HepG2 (cell line): ENCODE results near the genes DMRTB1, DIO1, CDCP2 and CYB5RL.

- RRBS, 2 experiments = 100% methylated on average over 1 of the region's 9 CpGs; no CpG with 5 or more reads in 1 of the 2 experiments
CAGE:
- cytosol, long polyA minus RNA = no peak
- cytosol, long polyA plus RNA = no peak
- long polyA plus RNA = no peak
- nucleus, long polyA minus RNA = no peak
- nucleus, long polyA plus RNA = no peak
These were observed 2.0 kb downstream of the ECHDC2 start for GRCh38 chr1:52919150-52920382.

DNA sequence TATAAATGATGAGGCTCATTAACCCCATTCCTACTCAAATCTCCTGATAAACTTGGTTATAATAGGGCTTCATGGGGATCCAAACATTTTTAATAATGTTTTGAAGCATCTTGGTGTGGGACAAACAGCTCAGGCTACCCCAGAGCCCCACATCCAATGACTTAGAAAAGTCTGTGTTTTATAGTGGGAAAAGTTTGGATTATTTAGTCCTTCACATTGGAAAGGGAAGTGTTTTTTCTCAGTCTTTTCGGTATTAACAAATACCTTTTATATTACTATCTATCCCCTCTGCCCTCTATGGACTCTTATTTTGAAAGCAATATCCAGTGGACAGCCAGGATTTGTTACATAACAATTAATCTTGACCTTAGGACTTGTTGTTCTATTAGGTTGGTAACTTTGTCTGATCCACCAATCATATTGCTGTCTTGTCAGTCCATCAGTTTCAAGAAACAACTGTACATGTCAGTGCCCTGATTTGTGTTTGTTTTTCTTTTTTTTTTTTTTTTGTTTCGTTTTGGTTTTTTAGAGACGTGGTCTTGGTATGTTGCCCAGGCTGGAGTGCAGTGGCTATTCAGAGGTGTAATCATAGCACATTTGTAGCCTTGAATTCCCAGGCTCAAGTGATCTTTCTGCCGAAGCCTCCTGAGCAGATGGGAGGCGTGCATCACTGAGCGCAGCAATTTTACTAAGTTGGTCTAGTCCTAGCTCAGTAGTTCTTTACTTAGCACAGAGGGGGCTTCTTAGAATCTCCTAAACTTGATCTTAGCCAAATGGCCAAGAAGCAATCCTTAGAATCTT lies 1.6 kb upstream of the SCP2 start:
- RRBS, 2 experiments = no CpG with 5 or more reads among the region's 6 CpGs
CAGE:
- cytosol, long polyA minus RNA = no peak
- cytosol, long polyA plus RNA = no peak
- long polyA plus RNA = no peak
- nucleus, long polyA minus RNA = no peak
- nucleus, long polyA plus RNA = no peak

- RRBS, 2 experiments = no CpG with 5 or more reads among the region's 2 CpGs
CAGE:
- cytosol, long polyA minus RNA = no peak
- cytosol, long polyA plus RNA = no peak
- long polyA plus RNA = no peak
- nucleus, long polyA minus RNA = no peak
- nucleus, long polyA plus RNA = no peak
These were observed 37.0 kb upstream of the PODN start for GRCh38 chr1:53024949-53025469.

DNA sequence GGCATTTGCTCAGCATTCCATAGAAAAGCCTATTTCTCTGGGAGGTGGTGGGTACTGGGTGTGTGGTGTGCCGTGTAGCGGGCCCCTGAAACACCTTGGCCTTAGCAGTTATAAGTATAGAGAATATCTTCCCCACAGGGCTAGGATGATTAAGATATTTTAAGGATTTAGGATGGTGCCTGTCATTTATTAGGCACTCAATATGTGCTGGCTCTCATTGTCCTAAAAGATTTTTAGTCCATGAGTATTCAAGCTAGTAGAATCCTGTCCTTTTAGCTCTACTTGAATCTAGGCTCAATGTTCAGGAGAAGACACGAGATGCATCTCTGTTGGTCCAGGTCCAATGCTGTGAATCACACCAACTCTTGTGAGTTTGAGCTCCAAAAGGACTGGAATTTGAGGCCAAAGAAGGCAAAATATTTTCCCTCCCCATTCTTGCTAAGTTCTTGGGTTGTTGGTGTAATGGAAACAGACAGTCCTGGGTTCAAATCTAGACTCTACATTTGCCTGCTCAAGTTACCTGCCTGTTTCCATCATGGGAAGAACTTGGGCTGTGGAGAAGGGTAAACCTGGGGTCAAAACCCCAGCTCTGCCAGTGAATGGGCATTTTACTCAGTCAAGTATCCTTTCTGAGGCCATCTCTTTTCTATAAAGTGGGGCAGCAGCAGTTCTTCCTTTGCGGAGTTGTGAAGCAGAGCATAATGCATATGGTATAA lies 1.4 kb upstream of the PODN start:
- RRBS, 2 experiments = no CpG with 5 or more reads among the region's 4 CpGs
CAGE:
- cytosol, long polyA minus RNA = no peak
- cytosol, long polyA plus RNA = no peak
- long polyA plus RNA = no peak
- nucleus, long polyA minus RNA = no peak
- nucleus, long polyA plus RNA = no peak

GRCh38 chr1:53090420-53091287 lies 28.6 kb downstream of the PODN start:
- RRBS, 2 experiments = 60 to 68% methylated on average over 7 of the region's 32 CpGs
CAGE:
- cytosol, long polyA minus RNA = no peak
- cytosol, long polyA plus RNA = no peak
- long polyA plus RNA = no peak
- nucleus, long polyA minus RNA = no peak
- nucleus, long polyA plus RNA = no peak

- RRBS, 2 experiments = no CpG with 5 or more reads among the region's 15 CpGs
CAGE:
- cytosol, long polyA minus RNA = no peak
- cytosol, long polyA plus RNA = no peak
- long polyA plus RNA = no peak
- nucleus, long polyA minus RNA = no peak
- nucleus, long polyA plus RNA = no peak
These were observed 20.9 kb downstream of the SLC1A7 start for GRCh38 chr1:53121483-53122082.

GRCh38 chr1:53135256-53135712 lies 7.2 kb downstream of the SLC1A7 start:
- RRBS, 2 experiments = no CpG with 5 or more reads among the region's 12 CpGs
CAGE:
- cytosol, long polyA minus RNA = no peak
- cytosol, long polyA plus RNA = no peak
- long polyA plus RNA = no peak
- nucleus, long polyA minus RNA = no peak
- nucleus, long polyA plus RNA = no peak

DNA sequence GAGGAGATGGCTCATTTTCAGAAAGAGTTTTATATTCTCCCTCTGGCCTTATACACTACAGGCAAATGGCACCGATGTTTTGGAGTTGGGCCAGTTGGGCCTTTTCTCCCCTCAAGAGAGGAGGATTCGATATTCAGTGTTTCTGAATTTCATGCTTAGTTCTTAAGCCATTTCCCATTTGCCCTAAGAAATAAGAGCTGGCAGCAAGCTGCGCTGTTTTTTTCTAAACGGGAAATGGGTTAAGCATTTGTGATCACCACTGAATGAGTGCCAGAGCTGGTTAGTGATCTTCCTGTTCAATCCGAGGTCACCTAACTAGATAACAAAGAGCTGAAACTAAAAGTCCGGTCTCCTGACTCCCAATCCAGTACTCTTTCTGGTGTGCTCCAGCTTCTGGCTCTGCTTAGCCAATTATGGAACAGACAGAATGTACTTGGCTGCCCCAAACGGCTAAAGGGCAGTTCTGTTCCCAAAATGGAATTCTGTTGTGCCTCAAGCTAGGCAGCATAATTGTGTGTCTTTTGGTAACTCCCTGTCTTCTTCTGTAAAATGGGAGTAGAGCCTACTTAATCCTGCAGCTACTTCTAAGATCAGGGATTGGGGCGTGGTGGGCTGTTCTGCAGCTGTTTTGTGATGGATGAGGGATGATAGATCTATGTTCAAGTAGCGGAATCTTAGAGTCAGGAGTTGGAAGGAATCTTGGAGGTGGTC lies 1.1 kb upstream of the CPT2 start:
- RRBS, 2 experiments = no CpG with 5 or more reads among the region's 9 CpGs
CAGE:
- cytosol, long polyA minus RNA = no peak
- cytosol, long polyA plus RNA = no peak
- long polyA plus RNA = no peak
- nucleus, long polyA minus RNA = no peak
- nucleus, long polyA plus RNA = no peak

GRCh38 chr1:53213013-53213922 lies 7.2 kb downstream of the CZIB start:
- RRBS, 2 experiments = no CpG with 5 or more reads among the region's 11 CpGs
CAGE:
- cytosol, long polyA minus RNA = no peak
- cytosol, long polyA plus RNA = no peak
- long polyA plus RNA = no peak
- nucleus, long polyA minus RNA = no peak
- nucleus, long polyA plus RNA = no peak

GRCh38 chr1:53325920-53326386 lies 1.9 kb downstream of the LRP8 start:
- RRBS, 2 experiments = 9 to 21% methylated on average over 15 to 18 of the region's 36 CpGs
CAGE:
- cytosol, long polyA minus RNA = no peak
- cytosol, long polyA plus RNA = no peak
- long polyA plus RNA = no peak
- nucleus, long polyA minus RNA = no peak
- nucleus, long polyA plus RNA = no peak

DNA sequence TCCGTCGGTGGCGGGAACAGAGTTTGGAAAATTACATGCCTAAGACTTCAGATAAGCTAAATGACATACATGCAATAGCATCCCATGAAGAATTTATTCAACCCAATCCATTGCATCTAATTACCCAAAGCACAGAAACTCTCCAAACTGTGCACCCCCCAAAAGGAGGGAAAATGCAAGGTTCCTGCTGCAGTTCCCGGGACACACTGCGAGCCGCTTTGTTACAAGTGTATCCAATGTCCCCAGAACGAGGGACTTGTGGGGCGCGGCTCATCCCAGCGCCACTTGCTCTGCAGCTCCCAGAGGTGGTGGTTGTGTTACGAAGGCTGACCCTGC lies at the start of gene DMRTB1:
DMRTB1 (plus strand) TSS at position 284 of the 336 bp plus-strand sequence.
- RRBS, 2 experiments = no CpG with 5 or more reads among the region's 11 CpGs
CAGE:
- cytosol, long polyA minus RNA = no peak
- cytosol, long polyA plus RNA = no peak
- long polyA plus RNA = no peak
- nucleus, long polyA minus RNA = no peak
- nucleus, long polyA plus RNA = no peak

- RRBS, 2 experiments = no CpG with 5 or more reads among the region's 9 CpGs
CAGE:
- cytosol, long polyA minus RNA = no peak
- cytosol, long polyA plus RNA = no peak
- long polyA plus RNA = no peak
- nucleus, long polyA minus RNA = no peak
- nucleus, long polyA plus RNA = no peak
These were observed 57.0 kb downstream of the GLIS1 start for GRCh38 chr1:53682020-53682287.

- RRBS, 2 experiments = no CpG with 5 or more reads among the region's 13 CpGs
CAGE:
- cytosol, long polyA minus RNA = no peak
- cytosol, long polyA plus RNA = no peak
- long polyA plus RNA = no peak
- nucleus, long polyA minus RNA = no peak
- nucleus, long polyA plus RNA = no peak
These were observed at the start of gene DIO1 for GRCh38 chr1:53893930-53894503. TSS of gene DIO1 (plus strand) at chr1:53894187.

CAGE:
- cytosol, long polyA minus RNA = no peak
- cytosol, long polyA plus RNA = no peak
- long polyA plus RNA = no peak
- nucleus, long polyA minus RNA = no peak
- nucleus, long polyA plus RNA = no peak
These were observed 11.0 kb downstream of the LRRC42 start for GRCh38 chr1:53957085-53957526.

DNA sequence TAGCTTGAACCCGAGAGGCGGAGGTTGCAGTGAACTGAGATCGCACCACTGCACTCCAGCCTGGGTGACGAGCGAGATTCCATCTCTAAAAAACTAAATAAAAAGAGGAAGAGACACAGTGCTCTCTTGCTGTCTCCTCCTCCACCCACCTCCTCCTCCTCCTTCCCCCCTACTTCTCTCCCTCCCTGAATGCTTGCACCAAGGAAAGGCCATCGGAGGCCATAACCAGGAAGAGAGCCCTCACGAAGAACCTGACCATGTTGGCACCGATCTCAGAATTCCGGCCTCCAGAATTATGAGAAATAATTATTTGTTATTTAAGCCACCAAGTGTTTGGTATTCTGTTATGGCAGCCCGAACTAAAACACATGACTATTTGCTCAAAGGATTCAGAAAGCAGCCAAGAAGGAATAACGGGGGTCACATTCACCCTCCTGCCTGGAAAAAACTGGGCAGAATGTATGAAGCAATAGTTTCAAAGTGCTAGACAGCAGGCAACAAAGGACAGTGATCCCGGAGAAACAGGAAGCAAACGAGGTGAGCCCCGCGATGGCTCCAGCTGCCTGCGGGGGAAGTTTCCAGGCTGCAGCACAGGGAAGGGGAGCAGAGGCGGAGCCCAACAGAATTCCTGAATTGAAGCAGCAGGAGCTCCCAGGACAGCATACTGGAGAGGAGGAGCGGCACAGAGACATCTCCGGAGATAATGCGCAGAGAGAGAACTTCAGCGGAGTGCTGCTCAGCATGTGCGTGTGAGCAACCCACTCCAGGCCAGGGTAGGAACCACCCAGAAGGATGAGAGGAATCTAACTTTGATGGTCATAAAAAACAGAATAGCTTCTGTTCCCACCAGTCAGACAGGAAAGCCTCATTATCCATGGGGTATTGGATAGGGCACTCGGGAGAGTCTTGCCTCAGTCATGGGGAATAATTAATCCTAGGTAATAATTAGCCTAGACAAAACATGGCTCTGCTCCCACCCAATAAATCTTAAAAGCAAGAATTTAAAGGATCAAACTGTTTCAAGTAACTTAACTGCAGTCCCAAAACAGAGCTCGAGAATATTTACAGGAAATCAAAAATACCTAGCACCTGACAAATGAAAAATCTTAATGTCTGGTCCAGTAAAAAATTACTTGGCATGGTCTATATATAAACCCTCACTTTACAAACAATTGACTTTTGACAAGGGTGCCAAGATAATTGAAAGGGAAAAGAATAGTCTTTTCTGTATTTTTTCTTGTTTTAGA lies 35.5 kb downstream of the LDLRAD1 start:
- RRBS, 2 experiments = no CpG with 5 or more reads among the region's 24 CpGs
CAGE:
- cytosol, long polyA minus RNA = no peak
- cytosol, long polyA plus RNA = no peak
- long polyA plus RNA = no peak
- nucleus, long polyA minus RNA = no peak
- nucleus, long polyA plus RNA = no peak

DNA sequence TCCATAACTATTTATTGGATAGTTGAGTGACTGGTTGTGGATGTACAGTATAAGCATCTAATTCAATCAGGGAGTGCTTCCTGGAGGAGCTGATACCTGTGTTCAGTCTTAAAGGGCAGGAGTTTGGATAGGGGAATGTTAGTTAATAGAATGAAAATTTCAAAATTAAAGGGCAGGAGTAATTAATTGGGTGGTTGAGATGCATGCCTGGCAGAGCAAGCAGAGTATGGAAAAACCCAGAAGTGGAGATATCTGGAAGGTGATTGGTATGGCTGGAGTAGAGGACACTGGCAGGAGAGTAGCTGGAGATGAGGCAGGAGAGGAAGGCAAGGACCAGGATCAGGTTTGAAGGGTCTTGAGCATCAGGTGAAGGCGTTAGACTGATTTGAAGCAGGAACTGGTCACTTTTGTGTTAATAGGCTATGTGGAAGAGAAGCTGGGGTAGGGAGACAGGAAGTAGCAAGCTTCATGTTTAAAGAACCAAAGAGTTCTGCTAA lies 45.3 kb downstream of the TCEANC2 start:
- RRBS, 2 experiments = no CpG with 5 or more reads among the region's 1 CpG
CAGE:
- cytosol, long polyA minus RNA = no peak
- cytosol, long polyA plus RNA = no peak
- long polyA plus RNA = no peak
- nucleus, long polyA minus RNA = no peak
- nucleus, long polyA plus RNA = no peak

DNA sequence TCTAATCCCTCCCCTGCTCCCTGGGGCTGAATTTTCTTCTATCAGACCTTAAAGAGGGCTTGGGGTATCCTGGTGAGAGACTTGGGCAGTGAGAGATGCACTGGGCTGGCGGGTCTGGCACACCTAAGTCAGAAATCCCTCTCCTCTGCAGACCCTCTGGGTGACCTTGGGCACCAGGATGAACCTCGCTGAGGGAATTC lies 30.3 kb downstream of the CDCP2 start:
- RRBS, 2 experiments = no CpG with 5 or more reads among the region's 2 CpGs
CAGE:
- cytosol, long polyA minus RNA = no peak
- cytosol, long polyA plus RNA = no peak
- long polyA plus RNA = no peak
- nucleus, long polyA minus RNA = no peak
- nucleus, long polyA plus RNA = no peak

GRCh38 chr1:54152771-54153415 lies at the start of gene CDCP2:
TSS of gene CDCP2 (minus strand) at chr1:54153000.
- RRBS, 2 experiments = 100% methylated on average over 1 of the region's 10 CpGs; no CpG with 5 or more reads in 1 of the 2 experiments
CAGE:
- cytosol, long polyA minus RNA = no peak
- cytosol, long polyA plus RNA = no peak
- long polyA plus RNA = no peak
- nucleus, long polyA minus RNA = no peak
- nucleus, long polyA plus RNA = no peak

- RRBS, 2 experiments = under 1 to 2% methylated on average over 11 of the region's 45 CpGs
CAGE:
- cytosol, long polyA minus RNA = start-site peak on the minus strand at chr1:54199991-54200003, 19 reads; start-site peak on the plus strand at chr1:54200187-54200214, 141 reads
- cytosol, long polyA plus RNA = start-site peak on the plus strand at chr1:54200179-54200202, 167 and 326 reads in 2 replicates
- long polyA plus RNA = start-site peak on the plus strand at chr1:54200187-54200202, 425 and 393 reads in 2 replicates
- nucleus, long polyA minus RNA = no peak
- nucleus, long polyA plus RNA = start-site peak on the minus strand at chr1:54199995-54200031, 146 and 250 reads in 2 replicates; start-site peak on the plus strand at chr1:54200174-54200199, 95 and 92 reads in 2 replicates
These were observed at the start of gene CYB5RL for GRCh38 chr1:54199311-54200295. TSS of gene CYB5RL (minus strand) at chr1:54200030.

DNA sequence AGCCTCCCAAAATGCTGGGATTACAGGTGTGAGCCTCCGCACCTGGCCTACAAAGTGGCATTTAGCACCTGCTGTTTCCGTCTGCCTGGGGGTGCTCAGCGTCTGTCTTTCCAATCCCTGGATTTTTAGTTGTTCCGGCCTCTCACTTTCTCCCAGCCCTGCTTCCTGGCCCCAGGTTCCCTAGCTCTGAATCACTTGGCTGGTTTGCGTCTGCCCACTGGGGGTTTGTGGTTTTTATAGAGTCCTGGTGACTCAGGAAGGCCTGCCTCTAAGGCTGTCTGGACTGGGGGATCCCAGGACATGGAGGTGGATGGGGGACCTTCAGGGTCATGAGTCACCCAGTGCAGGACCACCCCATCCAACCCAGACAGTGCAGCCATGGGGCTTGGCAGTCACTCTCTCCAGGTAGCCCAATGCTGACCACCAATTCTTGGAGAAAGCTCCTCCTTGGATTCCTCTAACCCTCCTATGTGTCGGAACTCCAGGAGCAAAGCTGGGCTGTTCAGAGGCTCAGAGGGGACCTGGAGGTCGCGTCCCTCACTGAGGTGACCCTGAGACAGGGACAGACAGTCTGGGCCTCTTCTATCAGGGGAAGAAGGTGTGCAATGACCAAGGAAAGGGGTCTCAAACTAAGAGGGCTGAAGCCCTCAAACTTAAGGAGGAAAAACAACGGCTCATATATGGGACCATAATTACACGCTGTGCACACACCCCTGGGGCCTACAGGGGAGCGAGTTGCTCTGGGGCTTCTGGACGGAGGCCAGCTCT lies 53.7 kb downstream of the MRPL37 start:
- RRBS, 2 experiments = no CpG with 5 or more reads among the region's 12 CpGs
CAGE:
- cytosol, long polyA minus RNA = no peak
- cytosol, long polyA plus RNA = no peak
- long polyA plus RNA = no peak
- nucleus, long polyA minus RNA = no peak
- nucleus, long polyA plus RNA = no peak